ENCODE measurements around a stretch of chrX.

DNA sequence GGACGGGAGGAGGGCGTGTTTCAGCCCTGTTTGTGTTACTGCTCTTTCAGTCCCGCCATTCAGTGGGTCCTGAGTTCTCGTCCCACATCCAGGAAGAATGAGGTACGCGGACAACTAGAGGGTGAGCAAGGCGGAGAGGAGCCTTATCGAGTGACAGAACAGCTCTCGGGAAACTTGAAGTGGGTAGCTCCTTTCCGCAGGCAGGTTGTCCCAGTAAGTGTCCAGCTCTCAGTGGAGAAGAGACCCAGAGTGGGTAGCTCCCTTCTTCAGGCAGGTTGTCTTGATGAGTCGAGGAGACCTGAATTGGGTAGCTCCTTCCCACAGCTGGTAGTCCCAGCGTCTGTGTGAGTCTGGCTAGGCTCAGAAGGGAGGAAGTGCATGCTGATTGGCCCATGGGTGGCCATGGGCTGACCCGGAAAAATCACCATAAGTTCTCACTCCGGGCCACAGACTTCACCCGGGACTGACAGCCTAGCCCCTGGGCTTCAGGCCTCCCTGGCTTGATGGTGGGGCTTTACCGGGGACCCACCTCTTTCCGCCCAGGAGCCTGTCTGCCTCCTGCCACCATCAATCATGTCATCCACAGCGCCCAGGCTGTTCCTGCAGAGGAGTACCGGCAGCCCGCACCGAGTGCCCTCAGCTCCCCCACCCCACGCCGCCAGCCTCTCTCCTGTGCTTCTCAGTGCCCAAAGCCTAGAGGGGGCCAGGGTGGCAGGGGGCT, 16.4 kb upstream of the SAT1 start:
- PRO-cap = no peak
- RRBS = 60% methylated on average over 4 of the region's 23 CpGs

DNA sequence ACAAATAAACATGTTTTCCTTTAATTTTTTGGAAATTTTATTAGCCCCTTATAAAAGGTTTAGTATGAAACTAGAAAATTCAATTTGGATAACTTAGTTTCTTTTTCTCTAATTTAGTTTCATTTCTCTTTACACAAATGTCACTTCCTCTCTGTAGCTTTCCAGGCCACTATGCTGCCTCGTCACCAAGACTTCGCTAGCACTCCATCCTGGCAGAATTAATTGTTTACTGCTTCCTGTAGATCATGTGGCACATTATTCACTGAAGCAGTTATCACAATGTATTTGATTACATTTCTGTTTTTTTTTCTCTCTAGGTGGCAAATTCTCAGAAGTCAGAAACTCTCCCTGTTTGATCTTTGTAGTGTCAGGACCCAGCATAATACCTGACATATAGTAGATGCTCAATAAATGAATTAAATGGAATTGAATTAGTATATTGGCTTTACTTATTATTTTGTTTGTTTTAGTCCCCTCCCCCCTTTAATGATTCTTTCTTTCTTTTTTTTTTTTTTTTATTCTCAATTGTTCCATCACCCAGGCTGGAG, 9.3 kb upstream of the SAT1 start:
- PRO-cap = no peak
- RRBS = no CpG with 5 or more reads among the region's 2 CpGs

DNA sequence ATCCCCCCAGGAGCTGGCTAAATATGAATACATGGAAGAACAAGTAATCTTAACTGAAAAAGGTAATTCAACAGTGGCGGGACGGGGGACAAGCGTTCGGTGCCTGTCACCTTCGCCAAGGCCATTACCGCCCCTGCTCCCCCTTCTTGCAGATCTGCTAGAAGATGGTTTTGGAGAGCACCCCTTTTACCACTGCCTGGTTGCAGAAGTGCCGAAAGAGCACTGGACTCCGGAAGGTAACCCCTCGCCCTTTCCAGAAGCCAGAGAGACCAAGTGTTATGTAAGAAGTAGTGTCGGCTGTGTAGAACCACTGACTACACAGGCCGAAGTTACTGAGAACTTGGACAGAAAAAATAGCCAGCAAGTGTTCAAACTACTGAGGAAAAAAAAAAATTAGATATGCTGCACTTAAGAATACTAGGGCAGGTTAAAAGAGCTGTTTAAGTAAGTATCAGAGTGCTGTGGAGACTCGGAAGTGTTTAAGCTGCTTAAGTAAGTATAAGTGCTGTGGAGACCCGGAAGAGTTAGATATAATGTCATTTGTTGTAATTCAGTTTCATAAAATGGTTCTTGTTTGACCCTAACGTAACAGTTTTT, 773 bp downstream of the SAT1 start:
- PRO-cap = no peak
- RRBS = 100% methylated on average over 1 of the region's 14 CpGs

GRCh38 chrX:23804522-23804822, 21.5 kb downstream of the SAT1 start:
- PRO-cap = no peak
- RRBS = no CpG with 5 or more reads among the region's 2 CpGs

- PRO-cap = no peak
- RRBS = no CpG with 5 or more reads among the region's 7 CpGs
These were observed 6.0 kb downstream of the APOO start for GRCh38 chrX:23901587-23902334.

DNA sequence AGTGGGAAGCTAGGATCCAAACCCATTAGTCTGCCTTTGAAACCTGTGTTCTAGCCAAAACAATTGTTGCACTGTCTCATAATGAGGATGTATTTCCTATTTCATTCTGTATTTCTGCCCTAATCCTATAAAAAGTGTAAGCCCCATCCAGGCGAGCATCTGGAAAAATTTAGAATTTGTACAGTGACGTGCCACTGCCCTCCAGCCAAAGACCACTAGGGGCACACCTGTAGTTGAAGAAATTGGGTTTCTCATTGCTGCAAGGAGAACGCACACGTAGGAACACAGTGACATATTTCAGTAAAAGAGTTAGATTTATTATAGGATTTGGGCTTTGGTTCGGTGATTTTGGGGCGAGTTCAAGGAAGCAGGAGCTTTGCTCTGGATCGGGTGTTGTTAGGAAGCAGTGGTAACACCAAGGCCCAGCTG, 796 bp downstream of the CXorf58 start:
- PRO-cap = no peak
- RRBS = no CpG with 5 or more reads among the region's 7 CpGs

DNA sequence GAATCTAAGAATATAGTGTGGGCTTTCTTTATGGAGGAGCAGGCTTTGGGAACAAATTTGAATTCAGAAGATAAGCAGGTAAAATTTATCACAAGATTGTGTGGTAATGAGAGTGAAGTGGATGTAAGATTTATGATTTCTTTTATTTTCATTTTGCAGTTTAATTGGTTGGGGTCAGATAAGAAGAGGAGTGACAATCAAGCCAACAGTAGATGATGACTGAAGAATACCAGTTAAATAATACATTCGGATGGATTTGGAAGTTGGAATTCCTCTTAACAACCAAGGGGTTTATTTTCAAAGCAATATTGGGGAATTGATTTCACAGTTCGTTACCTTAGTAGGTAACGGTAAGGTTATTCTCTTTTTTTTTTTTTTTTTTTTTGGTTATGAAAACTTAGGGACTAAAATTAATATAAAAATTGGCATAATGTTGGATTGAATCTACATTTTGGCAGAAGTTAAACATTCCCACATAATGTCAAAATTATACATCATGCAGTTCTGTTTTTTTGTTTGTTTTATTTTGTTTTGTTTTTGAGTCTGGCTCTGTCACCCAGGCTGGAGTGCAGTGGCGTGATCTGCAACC, 21.9 kb downstream of the EIF2S3 start:
- PRO-cap = no peak
- RRBS = no CpG with 5 or more reads among the region's 4 CpGs

DNA sequence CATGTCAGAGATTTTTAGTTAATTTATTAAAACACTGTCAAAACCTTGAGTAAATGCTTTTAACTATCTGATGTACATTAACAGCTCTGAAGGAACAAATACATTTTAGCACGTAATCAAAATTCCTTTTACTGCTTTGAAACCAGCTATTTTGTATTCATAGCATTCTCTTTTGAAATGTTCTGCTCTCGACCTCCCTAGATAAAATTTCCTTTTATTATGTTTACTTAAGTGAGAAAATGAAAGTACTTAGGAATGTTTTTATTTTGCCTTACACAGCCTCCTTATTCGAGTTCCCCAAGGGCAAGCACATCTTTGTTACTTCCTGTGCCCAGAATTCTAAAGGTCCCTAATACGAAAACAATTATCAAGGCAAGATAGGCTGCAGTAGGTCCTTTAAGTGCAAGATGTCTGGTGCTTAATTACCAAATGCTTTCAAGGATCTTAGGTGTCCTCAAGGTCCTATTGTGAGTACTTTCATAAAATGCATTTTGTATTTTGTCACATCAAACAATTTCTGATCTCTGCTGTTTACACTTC, 3.0 kb upstream of the ZFX start:
- PRO-cap = no peak
- RRBS = no CpG with 5 or more reads among the region's 4 CpGs

DNA sequence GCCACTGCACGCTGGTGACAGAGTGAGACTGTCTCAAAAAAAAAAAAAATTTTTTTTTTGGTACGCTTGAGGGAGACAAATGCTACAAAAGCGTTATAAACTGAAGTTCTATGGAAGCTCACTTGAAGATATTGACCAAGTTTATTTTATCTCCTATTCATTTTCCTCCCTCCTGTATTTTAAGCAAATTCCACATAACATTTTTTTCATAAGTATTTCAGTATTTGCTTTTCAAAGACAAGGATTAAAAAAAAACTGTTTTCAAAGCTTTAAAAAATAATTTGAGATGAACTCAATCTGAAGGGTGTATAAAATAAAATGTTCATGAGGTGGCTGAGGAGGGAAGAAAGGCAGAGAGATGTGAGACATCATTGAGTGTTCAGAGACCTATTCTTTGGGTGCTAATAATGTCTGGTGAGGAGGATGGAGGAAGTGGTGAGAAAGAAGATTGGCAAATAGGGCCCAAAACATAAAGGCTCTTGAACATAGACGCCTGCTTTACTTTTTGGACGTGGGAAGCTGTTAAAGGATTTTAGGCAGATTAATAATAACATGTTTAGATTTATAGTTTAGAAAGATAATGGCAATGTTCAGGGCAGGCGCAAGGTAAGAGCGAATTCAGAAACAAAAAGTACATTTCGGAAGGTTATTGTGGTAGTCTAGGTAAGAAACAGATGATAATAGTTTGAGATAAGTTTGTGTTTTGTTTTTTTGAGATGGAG, 38.8 kb downstream of the ZFX start:
- PRO-cap = no peak
- RRBS = no CpG with 5 or more reads among the region's 8 CpGs

DNA sequence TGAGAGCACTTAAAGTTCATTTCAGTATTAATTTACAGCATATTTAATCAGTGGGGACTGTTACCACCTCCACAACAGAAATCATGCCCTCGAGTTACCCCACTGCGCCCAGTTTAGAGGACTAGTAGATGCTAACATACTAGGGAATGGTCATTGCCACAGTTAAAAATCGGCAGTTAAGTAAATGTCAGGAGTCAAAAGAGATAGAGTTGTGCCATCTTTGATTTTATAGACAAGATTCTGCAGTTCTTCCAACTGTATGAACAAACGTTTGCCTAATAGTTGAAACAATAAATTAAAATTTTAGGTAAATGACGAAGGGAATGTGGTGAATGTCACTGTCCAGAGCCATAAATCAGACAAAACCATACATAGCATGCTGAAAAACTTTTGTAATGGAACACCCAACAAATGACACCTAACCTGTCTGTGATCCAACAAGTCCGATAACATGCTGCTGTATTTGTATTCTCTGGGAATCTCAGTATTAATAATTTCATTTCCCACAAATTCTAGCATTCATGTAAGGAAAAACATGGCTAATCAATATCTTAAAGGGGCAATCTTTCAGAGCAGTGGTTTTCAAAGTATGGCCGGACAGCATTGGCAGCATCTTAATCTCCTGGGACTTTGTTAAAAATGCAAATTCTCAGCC, 65.4 kb downstream of the ZFX start:
- PRO-cap = no peak
- RRBS = no CpG with 5 or more reads among the region's 7 CpGs

DNA sequence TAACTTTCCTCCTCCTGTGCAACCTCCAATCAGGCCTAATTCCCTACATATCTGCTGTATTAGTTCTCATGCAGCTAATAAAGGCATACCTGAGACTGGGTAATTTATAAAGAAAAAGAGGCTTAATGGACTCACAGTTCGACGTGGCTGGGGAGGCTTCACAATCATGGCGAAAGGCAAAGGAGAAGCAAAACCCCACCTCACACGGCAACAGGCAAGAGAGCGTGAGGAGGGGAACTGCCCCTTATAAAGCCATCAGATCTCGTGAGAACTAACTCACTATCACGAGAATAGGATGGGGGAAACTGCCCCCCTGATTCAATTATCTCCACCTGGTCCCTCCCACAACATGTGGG, 16.7 kb downstream of the SUPT20HL2 start:
- PRO-cap = no peak
- RRBS = no CpG with 5 or more reads among the region's 7 CpGs

GRCh38 chrX:24397035-24397498, 36.6 kb downstream of the SUPT20HL1 start:
- PRO-cap = no peak
- RRBS = no CpG with 5 or more reads among the region's 3 CpGs

DNA sequence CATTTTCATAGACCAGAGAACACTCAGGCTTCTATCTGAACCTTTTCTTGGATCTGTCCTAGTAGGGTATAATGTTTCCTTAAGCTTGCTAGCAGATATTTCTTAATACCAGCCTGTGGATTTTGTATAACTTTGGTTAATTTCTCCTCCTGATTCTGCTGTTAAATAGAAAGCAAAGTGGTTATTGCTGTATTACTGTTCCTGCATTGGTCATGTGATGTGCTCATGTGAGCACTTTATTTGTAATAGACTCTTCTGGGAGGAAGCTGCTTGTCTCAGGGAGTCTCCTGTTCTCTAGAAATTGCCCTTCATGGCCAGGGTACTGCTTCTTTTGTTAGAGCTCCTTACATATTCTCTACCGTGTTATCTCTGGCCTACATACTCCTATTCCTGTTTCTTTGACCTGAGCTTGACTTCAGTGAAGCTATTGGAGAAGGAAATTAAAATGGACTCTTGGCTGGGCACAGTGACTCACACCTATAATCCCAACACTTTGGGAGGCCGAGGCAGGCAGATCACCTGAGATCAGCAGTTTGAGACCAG, 14.0 kb downstream of the PDK3 start:
- PRO-cap = no peak
- RRBS = no CpG with 5 or more reads among the region's 2 CpGs

DNA sequence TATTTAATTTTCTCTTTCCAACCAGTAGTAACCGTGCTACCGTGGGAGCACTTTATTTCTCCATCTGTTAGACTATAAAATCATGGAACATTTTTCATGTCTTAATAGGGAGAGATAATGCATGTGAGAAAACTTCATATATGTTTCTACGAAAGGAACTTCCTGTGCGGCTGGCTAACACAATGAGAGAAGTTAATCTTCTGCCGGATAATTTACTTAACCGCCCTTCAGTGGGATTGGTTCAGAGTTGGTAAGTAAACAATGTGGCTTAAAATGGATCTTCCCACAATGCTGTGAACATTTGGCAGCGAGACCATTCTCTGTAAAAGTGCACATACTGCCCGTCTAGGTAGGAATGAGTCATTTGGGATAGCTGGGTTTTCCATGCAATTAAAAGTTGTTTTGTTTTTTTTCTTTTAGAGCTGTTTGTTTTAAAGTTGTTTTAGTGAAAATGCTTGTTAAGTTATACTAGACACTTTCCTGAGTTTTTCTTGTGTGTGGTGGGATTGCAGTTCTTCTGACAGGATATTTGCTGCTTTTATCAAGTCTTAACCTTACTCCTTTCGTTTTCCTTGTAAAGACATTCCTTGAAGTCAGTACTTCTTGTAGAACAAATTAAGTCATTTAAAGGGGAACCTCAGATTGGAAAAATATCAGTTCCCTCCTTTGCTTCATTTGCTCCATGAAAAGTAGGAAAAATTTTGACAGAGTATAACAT, 29.7 kb downstream of the PDK3 start:
- PRO-cap = no peak
- RRBS = no CpG with 5 or more reads among the region's 9 CpGs

DNA sequence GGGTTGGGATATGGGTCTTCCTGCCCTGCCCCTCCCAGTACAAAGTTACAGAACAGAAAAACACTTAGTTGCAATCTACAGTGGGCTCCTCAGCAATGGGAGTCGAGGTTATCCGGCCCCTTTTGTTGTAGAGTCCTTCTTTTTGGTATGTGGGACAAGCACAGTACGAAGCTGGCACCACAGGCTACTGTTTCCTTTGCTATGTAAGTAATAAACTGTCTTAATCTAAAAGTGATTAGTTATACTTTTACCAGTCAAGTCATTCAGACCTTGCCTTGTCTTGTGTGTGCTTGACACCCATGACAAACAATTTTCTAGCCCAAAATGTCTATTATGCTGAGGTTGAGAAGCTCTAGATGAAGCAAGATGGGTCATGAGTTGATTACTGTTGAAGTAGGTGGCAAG, 15.5 kb upstream of the PCYT1B start:
- PRO-cap = no peak
- RRBS = no CpG with 5 or more reads among the region's 3 CpGs

DNA sequence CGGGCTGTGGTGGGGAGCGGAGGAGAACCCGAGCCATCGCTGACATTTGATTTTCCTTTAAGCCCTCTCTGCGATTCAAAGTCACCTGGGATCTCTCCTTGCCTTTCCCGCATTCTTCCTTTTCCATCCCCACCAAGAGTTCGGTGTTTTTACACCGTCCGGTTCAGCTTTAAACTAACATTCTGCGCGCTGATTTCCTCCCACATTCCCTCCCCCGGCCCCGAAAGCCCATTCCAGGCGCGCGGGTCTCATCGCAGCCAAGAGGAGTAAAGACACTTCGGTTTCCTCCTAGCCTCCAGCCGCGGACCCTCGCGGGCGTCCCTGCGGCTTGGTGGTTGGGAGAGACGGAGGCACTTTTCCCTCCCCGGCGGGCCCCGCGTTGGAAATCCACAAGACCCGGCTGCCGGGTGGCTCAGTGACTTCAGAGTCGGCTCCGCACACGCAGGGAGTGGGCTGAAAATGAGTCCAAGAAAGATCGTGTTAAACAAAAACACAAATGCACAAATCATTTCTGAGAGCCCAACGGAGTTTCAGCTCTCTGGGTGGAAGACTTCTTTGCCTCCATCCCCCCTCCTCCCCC, 1.9 kb upstream of the ARX start:
- PRO-cap = no peak
- RRBS = no CpG with 5 or more reads among the region's 36 CpGs

GRCh38 chrX:30828628-30829414, 60.2 kb downstream of the TAB3 start:
- PRO-cap = no peak
- RRBS = no CpG with 5 or more reads among the region's 4 CpGs

GRCh38 chrX:31071669-31071890, 261 bp downstream of the FTHL17 start:
- PRO-cap = no peak
- RRBS = no CpG with 5 or more reads among the region's 11 CpGs

- PRO-cap = no peak
- RRBS = no CpG with 5 or more reads among the region's 4 CpGs
These were observed 57.0 kb upstream of the FTHL17 start for GRCh38 chrX:31128795-31129264.

DNA sequence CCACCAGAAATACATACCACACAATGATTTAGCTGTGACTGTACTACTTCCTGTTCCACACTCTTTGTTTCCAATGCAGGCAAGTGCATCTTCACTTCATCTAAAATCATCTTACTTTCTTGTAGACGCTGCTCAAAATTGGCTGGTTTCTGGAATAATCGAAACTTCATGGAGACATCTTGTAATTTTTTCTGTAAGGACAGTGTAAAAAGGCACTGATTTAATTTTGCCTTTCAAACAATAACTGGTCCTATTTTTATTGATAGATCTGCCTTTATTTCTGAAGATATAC, 821.9 kb downstream of the DMD start:
- PRO-cap = no peak
- RRBS = no CpG with 5 or more reads among the region's 2 CpGs

Data from kidney (tissue), 2 donors.